Neutrophil (primary cell): ENCODE results near the genes XIAP and STAG2.

- PRO-cap = no peak
These were observed 36.9 kb upstream of the XIAP start for GRCh38 chrX:123822931-123823457.

- PRO-cap = unidirectional peak, plus-strand start at chrX:123860203
These were observed at the start of gene XIAP for GRCh38 chrX:123859406-123860546. Gene XIAP (plus strand): TSS chrX:123860053.

DNA sequence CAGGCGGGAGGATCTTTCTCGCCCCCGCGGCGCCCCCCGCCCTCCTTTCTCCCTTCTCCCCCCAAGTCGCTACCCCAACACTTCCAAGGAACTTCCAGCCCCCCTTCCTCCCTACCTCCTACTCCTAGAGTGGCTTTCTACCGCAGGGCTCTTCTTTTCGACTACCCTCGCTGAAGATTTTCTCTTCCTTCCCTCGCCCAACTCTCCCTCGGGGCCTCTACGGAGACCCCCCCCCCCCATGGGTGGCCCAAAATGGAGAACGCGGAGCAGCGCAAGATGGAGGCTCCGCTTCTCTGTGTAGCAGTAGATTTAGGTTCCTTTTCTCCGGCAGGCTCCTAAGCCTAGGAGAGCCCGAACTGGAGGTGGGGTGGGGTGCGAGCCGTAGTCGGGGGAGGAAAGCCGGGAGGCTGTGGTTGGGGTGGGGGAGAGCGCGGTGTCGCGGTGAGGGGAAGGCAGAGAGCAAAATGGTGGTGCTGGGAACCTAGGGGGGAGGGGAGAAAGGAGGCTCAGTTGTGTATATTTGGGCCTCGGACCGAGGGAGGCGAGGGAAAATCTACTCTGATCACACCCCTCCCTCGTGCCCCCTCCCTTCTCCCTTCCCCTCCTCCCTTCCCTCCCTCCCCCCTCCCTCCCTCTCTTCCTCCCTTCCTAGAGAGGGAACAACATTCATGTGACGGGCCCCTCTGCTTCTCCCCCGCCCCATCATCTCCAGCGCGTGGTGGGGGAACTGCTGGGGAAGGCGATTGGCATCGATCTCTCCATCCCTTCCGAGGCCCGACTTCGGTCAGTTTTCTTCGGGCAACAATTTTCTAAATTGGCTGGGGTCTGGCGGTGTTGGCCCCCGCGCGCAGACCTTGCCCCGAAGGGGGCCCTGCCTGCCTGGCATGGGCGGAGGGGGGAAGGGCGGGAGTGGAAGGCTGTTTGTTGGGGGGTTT is at the start of gene STAG2:
Gene STAG2 (plus strand): TSS at position 633 of the 935 bp plus-strand sequence.
- PRO-cap = unidirectional peak, plus-strand start at position 250 of the sequence; bidirectional peak, plus-strand start at position 711 of the sequence, minus-strand start at position 704 of the sequence

DNA sequence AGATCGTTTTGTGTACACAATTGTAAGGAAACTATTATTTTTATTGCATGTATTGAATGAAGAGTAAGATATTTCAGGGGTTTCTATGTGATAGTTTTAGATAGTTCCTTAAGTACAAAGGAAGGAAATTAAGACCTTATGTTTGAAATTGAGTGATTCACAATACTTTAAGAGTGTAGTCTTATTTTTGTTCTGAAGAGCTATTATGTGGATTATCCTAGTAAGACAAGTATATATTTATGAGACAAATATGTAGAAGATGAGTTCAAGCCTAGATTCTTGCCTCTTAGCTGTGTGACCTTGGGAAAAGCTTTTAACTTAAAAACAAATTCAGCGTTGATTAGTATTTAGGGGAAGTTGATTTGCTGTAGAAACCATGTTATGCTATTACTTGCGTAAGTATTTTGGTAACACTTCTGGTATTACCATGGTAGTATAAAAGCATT is 33.0 kb downstream of the STAG2 start:
- PRO-cap = no peak

DNA sequence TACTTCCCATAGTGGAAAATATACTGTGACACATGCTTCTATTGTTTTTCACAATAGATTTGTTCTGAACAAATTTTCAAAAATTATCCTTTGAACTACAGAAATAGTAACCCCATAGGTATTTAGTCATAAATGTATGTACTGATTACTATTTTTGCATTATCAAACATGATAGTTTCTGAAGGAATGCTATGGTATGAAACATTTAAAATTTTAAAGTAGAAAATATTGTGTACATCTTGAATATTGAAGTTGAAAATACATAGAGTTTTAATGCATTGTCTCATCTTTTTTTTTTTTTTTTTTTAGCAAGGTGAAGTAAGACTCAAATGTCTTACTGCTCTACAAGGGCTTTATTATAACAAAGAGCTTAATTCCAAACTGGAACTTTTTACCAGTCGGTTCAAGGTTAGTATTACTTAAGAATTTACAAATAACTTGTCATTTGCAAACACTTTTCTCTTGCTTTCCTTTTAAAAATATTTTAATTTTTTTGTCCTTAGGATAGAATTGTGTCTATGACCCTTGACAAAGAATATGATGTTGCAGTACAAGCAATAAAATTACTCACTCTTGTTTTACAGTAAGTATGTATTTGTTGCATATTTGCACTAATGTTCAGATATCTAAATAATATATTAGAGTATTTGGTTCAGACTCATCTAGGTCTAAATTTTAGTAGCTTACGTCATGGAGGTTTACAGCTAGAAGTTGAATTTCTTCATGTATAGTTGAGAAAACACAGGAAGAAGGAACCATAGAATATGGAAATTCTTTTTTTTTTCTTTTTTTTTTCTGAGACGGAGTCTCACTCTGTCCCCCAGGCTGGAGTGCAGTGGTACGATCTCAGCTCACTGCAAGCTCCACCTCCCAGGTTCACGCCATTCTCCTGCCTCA is 89.6 kb downstream of the STAG2 start:
- PRO-cap = no peak

- PRO-cap = no peak
These were observed 370.8 kb downstream of the TEX13C start for GRCh38 chrX:125690475-125690881.

DNA sequence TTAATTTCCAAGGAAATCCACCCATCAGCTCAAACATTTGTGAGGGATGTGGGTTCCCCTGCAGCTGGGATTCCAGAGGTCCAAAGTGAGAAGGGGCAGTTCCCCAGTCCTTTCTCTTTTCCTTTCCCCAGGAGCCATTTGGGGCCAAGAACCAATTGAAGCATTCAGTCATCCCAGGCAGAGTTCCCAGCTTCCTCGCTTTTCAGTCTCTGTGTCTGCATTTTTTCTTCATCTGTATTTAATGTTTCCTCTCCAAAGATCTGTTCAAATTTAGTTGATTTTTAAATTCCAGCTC is 267.5 kb downstream of the DCAF12L2 start:
- PRO-cap = no peak

GRCh38 chrX:127255770-127256124 is 436.2 kb downstream of the PRR32 start:
- PRO-cap = no peak

DNA sequence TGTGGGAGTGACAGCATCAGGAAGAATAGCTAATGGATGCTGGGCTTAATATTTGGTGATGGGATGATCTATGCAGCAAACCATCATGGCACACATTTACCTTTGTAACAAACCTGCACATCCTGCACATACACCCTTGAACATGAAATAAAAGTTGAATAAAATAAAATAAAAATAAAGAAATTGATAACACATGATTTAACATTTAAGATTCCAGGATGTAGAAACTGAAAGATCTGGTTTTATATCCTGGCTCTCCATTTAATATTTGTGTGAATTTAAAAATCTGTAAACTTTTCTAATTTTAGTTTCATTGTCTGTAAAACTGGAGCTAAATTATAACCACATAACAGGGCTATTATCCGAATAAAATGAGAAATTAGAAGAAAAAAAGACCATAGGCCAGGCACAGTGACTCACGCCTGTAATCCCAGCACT is 397.5 kb downstream of the ACTRT1 start:
- PRO-cap = no peak

DNA sequence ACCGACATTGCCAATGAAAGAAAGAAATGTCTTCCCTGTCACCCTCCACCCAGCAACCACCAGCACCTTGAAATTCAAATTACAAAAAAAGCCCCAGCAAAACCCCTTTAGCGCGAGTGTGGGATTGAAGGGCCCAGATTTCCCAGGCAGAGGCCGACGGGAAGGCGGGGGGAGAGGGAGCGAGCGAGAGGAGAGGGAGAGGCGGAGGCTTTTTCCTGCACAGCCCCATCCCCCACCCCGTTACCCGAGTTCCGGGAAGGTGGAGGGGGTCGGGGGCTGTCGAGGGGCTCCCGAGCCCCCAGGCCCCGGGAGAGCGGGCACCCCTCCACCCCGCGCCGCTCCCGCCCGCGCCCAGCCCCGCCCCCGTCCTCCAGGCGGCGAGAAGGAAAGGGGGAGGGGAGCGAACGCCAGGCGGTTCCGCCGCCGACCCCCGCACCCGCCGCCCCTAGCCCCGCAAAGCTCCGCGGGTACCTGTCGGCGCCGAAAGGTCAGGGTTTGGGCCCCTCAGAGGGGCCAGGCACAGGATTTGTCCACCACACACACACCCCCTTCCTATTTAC is 573 bp downstream of the SMARCA1 start:
- PRO-cap = no peak

GRCh38 chrX:129677792-129678983 is 23.4 kb upstream of the APLN start:
- PRO-cap = no peak

- PRO-cap = no peak
These were observed 37.0 kb upstream of the XPNPEP2 start for GRCh38 chrX:129701778-129702265.

DNA sequence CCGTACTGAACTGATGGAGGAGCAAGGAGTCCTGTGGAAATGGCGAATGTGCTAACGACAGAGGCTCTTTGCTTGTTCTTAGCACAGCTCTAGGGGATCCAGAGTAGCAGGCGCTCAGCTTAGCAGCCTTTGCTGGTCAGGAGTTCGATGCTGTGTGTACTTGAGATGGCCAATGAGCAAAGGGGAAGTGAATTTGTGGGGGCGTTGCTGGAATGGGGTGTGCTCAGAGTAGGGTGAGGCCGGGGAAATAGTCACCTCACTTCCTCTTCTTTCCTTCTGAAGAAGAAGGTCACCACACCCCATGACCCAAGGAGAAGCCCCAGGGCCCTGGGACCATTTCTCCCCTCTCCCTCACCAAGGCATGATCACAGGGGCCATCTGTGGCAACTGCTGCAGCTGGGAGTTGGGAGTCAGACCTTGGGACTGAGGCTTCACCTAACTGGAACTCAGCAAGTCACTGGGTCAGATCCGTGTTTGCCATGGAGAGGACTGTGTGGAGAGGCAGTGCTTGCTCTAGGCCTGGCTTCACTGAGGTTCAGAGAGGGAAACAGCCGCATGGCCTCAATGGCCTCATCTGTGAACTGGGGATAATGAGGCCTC is 19.4 kb downstream of the XPNPEP2 start:
- PRO-cap = bidirectional peak, plus-strand start at position 337 of the sequence, minus-strand start at position 108 of the sequence

- PRO-cap = no peak
These were observed 7.7 kb downstream of the SASH3 start for GRCh38 chrX:129787505-129787878.

- PRO-cap = no peak
These were observed 8.6 kb downstream of the SASH3 start for GRCh38 chrX:129788413-129788612.

GRCh38 chrX:130065427-130066578 is 44.5 kb downstream of the ELF4 start:
- PRO-cap = no peak

GRCh38 chrX:130083842-130084807 is 26.2 kb downstream of the ELF4 start:
- PRO-cap = bidirectional peak, plus-strand start at chrX:130084264, minus-strand start at chrX:130084177

GRCh38 chrX:130097523-130098232 is 12.6 kb downstream of the ELF4 start:
- PRO-cap = no peak

DNA sequence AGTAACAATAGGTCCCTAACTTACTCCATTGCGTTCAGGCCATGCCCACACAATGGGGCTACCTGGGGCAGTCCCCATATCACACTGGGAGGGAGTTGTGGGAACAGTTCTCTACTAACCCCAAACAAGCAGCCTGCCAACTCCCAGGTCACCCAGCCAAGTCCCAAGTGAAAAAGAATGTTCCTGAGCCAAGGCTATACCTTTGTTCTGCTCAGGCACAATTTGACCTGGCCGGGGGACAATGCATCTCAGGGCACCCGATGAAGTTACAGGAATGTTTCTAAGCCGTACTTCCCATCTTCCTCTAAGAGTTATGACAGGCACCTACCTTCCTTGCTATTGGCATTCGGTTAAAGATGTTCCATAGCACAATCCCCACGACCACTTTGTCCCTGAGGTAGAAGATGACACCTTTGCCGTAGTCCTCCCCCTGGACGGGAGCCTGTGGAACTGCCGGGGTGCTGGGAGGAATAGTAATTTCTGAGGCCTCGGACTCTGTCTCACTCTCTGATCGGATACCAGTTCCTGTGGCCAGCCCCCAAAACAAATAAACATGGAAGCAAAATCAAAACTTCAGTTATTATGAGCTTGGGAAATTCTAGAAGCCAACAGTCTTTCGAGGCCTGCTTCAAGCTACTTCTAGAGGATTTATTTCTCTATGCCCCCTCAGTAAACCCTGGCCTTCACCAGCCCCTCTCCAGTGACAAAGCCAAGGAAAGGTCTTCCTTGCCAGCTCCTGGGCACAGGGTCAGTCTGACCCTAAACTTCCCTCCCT is 19.5 kb upstream of the ELF4 start:
- PRO-cap = no peak

GRCh38 chrX:130174147-130174611 is 2.4 kb downstream of the RAB33A start:
- PRO-cap = no peak